ENCODE results near the genes GPRASP2, H2BW2 and TBC1D8B.

DNA sequence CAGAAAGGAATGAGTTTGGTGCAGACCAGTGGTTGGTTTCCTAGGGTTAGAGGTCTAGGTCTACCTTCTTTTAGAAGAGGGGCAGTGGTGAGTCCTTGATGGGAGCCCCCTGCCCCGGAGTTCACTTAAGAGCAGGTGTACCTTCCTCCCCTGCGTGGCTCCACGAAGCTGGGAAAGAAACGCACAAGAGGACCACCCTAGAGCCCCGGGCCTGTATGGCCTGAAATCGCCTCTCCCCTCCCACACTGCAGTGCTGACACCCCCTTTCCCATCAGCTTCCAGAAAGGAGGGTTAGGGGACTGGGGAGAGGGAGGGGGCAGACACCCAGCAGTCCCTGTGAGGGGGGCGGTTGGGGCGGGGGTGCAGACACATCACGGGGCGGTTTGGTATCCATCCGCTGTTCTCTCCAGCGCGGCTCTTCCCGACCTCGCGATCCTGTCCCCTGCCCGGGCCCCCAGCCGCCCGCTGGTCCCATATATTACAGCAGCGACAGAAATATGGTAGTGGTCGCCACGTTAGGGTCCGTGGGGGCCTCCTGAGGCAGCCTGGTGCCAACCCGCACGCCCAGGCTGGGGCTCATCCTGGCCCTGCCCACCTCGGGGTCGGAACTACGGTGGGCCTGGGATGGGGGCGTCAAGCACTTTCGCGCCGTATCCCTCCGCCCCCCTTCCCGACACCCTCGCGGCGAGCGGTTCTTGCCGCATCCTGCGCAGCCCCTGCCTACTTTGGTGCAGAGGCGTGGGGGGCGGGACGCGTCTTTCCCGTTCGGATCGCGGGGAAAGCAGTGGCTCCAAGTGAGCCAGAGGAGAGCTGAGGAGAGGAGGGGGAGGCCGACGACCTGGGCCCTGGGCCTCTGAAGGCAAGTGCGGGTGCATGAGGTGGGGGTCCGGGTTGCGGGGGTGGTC lies at the start of gene GPRASP2:
Gene GPRASP2, plus strand, starts transcription at position 755 of the 905 bp plus-strand sequence.
- PRO-cap, result unidirectional peak, plus-strand start at position 784 of the sequence
- RRBS, result 43% methylated on average over 2 of the region's 53 CpGs

GRCh38 chrX:103220330-103220863 lies 5.5 kb downstream of the BEX4 start:
- PRO-cap, result no peak
- RRBS, result 56% methylated on average over 3 of the region's 15 CpGs

- PRO-cap, result bidirectional peak, plus-strand start at chrX:103539935, minus-strand start at chrX:103539817
- RRBS, result no CpG with 5 or more reads among the region's 3 CpGs
These were observed 20.5 kb upstream of the RAB40A start for GRCh38 chrX:103539661-103540230.

DNA sequence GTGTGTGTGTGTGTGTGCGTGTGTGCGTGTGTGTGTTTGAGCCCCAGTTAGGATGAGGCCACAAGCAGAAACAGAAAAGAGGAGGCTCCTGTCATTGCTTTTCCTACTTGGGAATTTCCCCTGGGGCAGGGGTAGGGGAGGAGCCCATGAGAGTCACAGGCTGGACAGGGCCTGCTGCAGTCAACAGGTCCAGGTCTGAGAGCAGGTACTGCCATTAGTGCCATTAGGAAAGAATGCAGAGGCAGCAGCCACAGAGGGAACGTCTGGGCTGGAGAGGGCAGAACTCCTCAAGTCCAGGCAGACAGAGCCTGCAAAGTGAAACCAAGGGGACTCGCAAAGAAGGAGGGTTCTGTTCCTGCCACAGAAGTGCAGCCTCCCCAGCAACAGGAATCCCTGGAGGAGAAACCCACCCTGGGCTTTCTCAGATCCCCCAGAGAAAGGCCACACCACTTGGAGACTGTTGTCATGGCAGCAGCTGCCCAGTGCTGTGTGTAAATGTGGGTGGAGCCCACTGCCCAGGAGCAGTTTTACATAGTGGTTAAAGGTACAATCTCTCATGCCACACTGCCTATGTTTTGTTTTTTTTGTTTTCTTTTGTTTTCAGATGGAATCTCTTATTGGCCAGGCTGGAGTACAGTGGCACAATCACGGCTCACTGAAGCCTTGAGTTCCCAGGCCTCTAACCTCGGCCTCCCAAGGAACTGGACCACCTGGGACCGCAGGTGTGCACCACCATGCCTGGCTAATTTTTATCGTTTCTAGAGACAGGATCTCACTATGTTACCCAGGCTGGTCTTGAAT lies 3.9 kb upstream of the TCEAL1 start:
- PRO-cap, result no peak
- RRBS, result no CpG with 5 or more reads among the region's 8 CpGs

DNA sequence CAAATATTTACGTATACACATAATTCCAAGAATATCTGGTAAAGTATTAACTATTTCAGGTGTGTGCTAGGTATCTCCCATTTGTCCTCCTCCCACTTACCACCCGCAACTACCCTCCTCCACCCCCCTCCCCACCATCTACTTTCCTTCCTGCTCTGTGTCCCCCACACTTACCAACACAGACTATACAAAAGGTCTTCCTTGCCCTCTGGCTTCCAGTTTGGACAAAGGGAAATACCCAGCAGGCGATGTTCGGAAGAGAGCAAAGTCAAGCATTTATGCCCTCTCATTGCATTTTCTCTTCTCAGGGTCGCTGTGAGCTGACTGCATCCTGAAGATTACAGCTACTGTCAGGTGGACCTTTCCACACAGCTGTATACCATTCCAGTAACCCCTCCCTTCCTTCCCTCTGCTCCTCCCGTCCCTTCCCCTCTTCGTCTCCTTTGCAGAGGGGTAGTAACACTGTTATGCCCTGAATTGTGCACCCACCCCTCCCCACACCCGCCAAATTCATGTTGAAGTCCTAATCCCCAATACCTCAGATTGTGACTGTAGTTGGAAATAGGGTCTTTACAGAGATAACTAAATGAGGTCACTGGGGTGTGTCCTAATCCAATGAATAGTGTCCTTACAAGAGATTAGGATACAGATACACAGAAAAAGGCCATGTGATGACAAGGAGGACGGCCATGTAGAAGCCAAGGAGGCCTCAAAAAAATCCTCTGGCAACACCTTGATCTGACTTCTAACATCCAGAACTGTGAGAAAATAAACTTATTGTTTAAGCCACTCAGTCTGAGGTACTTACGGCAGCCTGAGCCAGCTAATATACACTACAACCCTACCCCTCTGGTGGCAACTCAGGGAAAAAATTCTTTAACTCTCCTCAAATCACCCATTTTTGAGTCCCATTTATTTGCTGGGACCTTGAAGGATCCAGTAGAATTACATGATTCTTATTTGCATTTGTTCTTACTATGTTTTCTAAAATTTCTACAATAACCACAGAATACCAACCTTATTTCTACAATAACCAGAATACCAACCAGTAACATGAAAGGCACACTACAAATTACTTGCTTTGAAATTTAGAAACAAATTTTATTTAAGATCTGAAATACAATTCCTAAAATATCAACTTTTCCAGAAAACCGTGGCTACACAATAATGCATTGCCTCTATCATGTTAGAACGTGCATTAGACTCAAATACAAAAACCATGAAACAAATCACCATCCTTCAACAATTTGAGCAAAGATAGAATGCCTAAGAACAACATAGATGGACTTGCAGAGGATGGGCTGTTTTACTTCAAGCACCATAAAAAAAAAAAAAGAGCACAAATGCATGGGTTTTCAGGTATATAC lies 11.6 kb downstream of the MORF4L2 start:
- PRO-cap, result unidirectional peak, minus-strand start at position 442 of the sequence
- RRBS, result no CpG with 5 or more reads among the region's 12 CpGs

DNA sequence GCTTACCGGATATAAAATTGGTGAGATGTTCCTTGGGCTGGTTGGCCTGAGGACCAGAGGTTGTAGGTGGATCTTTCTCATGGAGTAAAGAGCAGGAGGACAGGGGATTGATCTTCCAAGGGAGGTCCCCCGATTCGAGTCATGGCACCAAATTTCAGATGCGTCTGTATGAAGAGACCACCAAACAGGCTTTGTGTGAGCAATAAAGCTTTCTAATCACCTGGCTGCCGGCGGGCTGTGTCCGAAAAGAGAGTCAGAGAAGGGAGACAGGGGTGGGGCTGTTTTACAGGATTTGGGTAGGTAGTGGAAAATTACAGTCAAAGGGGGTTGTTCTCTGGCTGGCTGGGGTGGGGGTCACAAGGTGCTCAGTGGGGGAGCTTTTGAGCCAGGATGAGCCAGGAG lies 9.9 kb upstream of the PLP1 start:
- PRO-cap, result no peak
- RRBS, result no CpG with 5 or more reads among the region's 7 CpGs

DNA sequence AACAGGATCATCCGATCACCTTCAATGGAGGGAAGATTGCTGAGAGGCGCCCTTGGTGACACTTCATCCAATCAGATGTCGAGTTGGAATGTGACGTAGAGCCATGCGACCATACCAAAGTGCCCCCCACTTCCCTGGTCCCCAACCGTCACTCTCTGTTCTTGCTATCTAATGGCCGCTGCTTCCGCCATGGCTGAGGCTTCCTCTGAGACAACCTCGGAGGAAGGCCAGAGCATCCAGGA lies at the start of gene H2BW2:
Gene H2BW2, plus strand, starts transcription at position 151 of the 242 bp plus-strand sequence.
- PRO-cap, result no peak
- RRBS, result no CpG with 5 or more reads among the region's 9 CpGs

DNA sequence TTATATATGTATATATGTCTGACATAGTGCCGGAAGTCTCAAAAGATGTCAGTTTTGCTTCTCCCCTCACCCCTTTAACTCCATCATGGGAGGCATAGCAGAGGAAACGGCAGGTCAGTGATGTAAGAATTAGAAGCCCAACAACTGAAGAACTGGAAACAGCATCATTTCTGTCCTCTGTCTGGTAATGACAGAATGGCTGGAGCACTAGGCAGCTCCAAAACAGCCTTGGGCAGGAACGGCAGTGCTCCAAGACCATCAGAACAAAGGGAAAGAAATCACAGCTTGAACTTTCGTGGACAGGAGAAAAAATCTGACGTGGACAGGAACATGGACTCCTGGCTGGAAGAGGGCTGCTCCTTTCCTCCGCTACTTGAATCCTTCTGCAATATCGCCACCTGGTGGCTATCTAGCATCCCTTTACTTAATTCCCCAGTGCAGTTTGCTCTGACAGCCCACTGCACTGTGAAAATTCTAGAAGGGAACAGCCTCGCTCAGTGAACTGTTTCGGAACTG lies 20.5 kb downstream of the SLC25A53 start:
- PRO-cap, result no peak
- RRBS, result no CpG with 5 or more reads among the region's 9 CpGs

DNA sequence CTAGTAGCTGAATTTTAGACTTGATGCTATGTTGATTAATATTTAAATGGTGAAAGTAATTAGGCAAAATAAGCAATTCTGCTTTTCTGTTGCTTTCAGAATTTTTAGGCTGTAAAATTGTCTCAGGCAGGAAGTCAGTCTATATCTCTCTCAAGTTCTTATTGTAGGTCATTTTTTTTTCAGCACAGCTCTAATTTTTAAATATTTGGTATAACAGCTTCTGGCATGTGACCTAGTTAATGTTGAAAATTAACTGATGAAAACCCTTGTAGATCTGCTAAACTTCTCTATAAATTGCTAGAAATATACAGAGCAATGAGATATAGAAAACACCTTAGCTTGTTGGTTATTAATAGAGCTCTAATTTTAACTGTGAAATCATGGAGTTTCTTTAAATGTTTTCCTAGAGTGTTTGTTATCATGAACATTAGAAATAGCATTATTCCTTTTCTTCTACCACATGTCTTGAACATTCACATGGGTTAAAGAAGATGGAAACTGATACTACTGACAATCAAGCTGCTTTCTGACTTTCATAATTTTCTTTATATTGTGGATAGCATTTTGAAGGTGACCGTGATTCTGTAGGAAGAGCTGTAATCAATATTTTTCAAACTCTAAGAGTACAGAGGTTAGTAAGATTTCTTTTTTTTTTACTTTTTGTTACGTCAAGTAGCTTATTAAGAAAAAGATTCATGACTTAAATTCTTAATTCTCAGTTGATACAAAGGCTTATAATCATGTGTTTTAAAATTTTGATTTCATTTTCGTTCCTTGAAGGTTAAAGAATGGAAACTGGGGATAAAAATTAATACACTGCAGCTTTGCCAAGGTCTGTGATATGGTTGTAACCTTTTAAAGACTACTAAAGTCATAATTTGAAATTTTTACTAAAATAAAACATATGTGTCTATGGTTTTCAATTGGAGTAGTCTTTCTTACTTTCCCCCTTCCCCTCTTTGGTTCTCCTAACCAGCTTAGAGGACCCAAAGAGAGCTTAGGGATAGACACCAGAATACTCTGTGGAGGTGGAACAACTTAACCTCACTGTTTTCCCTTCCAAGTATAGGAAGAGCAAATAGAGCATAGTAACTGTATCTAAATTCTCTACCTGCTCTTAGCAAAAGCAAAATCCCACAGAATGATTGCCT lies 24.6 kb downstream of the FAM199X start:
- PRO-cap, result no peak
- RRBS, result no CpG with 5 or more reads among the region's 3 CpGs

GRCh38 chrX:104194045-104194640 lies 27.9 kb downstream of the FAM199X start:
- PRO-cap, result no peak
- RRBS, result no CpG with 5 or more reads among the region's 1 CpG

- PRO-cap, result no peak
- RRBS, result no CpG with 5 or more reads among the region's 2 CpGs
These were observed 170.1 kb downstream of the PWWP3B start for GRCh38 chrX:106338240-106338651.

GRCh38 chrX:106802181-106803230 lies at the start of gene TBC1D8B:
Gene TBC1D8B, plus strand, starts transcription at chrX:106802673.
- PRO-cap, result bidirectional peak, plus-strand start at chrX:106802696, minus-strand start at chrX:106802534
- RRBS, result no CpG with 5 or more reads among the region's 42 CpGs

- PRO-cap, result no peak
- RRBS, result no CpG with 5 or more reads among the region's 3 CpGs
These were observed 998 bp upstream of the RIPPLY1 start for GRCh38 chrX:106904228-106904450.

DNA sequence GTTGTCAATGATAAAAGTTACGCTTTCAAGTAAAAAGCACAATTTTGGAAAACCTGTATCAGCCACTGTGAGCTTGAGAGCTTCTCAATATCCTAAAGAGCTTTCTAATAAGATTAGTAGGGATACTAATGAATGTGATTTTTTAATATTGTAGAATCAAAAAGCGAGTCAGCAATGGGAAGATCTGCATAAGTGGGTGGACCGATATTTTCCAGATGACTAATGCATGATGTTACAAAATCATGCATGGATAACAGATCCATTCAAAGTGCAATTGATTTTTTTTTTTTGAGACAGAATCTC lies 7.4 kb upstream of the CLDN2 start:
- PRO-cap, result no peak
- RRBS, result no CpG with 5 or more reads among the region's 3 CpGs

- PRO-cap, result no peak
- RRBS, result no CpG with 5 or more reads among the region's 4 CpGs
These were observed 13.3 kb downstream of the CLDN2 start for GRCh38 chrX:106933460-106933978.

DNA sequence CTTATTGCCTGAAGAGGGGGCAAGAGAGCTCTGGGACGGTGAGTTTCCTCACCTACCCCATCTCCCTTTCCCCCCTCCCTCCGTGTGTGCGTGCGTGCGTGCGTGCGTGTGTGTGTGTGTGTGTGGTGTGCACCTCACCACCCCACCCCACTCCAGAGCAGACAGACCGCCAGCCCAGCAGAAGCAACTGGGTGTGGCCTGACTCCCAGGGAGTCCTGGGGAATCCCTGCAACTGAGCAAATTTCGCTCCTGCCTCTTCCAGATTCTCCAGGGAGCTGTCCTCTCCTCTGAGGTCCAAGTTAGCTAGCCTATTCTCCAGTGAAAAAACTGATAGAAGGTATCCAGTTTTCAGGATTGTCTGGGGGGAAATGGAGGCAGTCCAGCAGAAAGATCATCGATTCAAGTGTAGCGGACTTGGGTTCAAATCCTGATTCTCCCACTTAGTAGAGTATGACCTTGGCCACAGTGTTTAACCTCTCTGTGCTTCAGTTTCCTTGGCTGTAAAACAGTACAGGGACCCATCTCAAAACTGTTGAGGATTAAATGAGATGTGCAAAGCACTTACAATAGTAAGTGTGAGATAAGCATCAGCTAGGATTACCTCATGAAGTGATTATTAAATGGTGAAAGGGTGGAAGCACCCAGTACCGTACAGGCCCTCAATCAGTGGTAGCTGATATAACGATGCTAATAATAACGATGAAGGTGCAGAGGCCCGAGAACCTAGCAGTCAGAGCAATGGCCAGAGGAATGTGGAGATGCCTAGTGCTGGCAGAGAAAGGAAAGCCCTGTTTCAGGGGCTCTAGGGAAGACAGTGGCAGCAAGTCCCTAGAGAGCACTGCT lies 45.0 kb downstream of the PRPS1 start:
- PRO-cap, result unidirectional peak, plus-strand start at position 150 of the sequence; unidirectional peak, plus-strand start at position 160 of the sequence
- RRBS, result no CpG with 5 or more reads among the region's 15 CpGs

GRCh38 chrX:107673884-107674928 lies 45.9 kb downstream of the PRPS1 start:
- PRO-cap, result bidirectional peak, plus-strand start at chrX:107674244, minus-strand start at chrX:107673982; bidirectional peak, plus-strand start at chrX:107674835, minus-strand start at chrX:107674566
- RRBS, result no CpG with 5 or more reads among the region's 11 CpGs

- PRO-cap, result bidirectional peak, plus-strand start at chrX:107683353, minus-strand start at chrX:107683225
- RRBS, result no CpG with 5 or more reads among the region's 2 CpGs
These were observed 54.8 kb downstream of the PRPS1 start for GRCh38 chrX:107683024-107683537.

DNA sequence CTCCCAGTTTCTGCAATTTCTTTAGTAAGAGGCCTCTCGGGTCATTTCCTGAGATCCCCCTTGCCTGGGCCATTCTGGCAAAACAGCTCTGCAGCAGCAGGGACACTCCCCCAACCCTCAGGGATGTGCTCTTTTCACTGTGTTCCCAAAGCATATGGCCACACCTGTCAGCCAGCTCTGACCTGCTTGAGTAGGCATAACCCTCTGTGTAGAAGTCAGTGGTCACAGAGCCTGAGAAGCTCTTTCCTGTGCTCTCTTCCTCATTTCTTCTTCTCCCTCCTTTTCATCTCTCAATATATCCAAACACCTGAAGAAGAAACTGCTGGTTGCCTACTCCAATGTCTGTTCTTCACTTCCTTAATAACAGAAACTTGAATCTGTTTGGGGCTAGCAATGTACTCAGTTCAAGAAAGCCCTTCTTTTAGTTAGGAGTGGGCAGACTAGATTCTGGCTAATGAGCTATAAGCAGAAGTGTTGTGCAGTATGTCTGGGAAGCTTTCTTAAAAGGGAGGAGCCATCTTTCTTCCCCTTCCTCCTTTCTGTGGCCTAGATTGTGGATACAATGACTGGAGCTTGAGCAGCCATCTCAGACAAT lies 73.3 kb downstream of the PRPS1 start:
- PRO-cap, result no peak
- RRBS, result no CpG with 5 or more reads among the region's 1 CpG

DNA sequence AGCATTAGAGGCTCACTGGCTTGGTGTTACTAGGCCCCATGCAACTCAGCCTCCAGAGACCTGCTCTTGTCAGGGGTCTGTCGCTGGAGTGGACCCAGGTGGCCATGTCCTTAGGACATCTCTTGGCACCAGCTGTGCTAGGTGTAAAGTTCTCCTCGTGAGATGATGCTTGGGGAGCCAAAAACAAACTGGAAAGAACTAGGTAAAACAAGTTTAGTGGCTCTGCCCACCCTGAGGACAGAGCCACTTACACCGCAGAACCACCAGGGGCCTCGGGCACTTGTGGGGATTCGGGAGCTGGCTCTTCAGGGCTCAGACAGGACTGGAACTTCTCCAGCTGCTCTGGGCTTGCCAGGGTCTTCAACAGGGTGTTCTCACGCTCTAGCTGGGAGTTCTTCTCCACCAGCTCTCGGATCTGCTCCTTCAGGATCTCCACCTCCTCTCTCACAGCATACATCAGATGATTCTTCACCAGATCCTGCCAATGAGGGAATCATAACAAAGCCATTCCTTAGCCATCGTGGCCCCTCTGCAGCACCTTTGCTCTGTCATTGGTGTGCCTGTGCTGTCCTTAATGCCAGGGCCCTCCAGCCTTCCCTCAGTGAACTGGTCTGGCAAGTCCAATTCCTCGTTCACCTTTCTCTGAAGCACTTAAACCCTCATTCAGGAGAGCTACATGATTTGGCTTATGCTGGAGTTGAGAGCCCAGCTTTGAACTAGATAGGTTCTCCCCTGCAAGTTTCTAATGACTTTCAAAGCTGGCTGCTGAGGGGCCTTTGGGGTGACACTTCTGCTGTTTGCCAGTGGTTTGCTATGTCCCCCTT lies 61.1 kb downstream of the TSC22D3 start:
- PRO-cap, result bidirectional peak, plus-strand start at position 285 of the sequence, minus-strand start at position 56 of the sequence; unidirectional peak, minus-strand start at position 412 of the sequence
- RRBS, result no CpG with 5 or more reads among the region's 9 CpGs

Data from kidney (tissue), 2 donors.